Parietal lobe (tissue), 2 donors: ENCODE measurements around the genes SCEL and POU4F1.

GRCh38 chr13:77330214-77330653 lies 3.3 kb upstream of the MYCBP2 start:
- RAMPAGE, long total RNA: no peak

- RAMPAGE, long total RNA: no peak
These were observed at the start of gene SCEL for GRCh38 chr13:77535488-77535878. TSS of gene SCEL (plus strand) at chr13:77535706.

GRCh38 chr13:77698200-77699366 lies 1.1 kb downstream of the SLAIN1 start:
- RAMPAGE, long total RNA: no peak

DNA sequence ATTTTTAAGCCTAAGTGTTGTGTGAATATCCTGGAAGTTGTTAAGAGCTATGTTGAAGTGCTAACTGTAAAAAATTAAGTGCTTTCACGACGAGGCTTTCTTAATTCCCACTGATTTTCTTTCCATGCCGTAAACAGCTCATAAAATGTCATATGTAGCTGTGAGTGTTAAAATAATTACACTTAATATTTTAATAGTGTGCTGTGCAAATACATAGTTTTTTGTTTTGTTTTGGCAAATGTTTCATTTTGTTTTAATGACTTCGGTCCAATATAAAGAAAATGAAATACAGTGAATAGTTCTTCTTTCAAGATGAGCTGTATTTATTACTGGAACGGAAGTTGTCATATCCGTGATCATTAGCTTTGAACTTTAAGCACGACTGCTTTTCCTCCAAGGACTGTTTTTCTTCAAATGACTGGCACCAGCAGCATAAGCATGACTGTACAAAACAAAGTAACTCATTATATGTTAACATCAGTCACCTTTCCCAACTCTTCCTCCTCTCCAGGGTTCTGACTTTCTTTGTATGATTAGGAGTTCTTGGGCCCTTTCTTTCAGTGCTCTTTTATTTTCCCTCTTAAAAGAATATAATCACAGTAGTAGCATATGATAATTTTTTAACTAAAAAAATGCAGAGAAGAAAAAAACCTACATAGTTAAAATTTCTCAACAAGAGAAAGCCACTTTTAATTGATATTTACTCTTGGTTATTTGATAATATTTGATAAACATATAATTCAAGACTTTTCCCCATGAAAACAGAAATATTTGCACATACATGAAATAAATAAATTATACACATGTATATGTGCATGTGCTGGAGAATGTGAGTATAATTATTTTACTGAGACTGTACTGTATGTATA lies 20.5 kb downstream of the EDNRB start:
- RAMPAGE, long total RNA: no peak

DNA sequence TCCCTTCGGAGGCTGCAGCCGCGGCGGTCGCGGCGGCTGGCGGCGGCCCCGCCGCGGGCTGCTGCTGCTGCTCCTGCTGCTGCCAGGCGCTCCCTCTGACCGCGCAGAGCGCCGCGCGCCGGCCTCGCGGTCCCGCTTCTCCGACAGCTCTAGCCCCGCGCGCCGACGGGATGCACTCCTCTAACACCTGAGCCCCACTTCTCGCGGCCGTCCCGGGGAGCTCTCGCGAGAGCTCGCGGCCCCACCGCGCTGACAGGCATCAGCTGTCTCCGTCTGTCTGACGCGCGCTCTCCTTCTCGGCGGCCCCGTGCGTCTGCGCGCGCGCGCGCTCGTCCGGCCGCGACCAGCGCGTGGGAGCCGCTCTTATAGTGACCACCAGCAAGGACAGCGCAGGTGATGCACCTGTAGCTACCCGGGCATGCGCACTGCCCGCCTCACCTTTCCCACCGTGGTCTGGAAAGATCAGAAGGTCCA lies at the start of gene POU4F1:
Gene POU4F1, minus strand, starts transcription at position 151 of the 474 bp plus-strand sequence.
- RAMPAGE, long total RNA: no peak

- RAMPAGE, long total RNA: no peak
These were observed 1.4 kb upstream of the OBI1 start for GRCh38 chr13:78660026-78660986.

GRCh38 chr13:79359185-79359937 lies 46.7 kb downstream of the RBM26 start:
- RAMPAGE, long total RNA: no peak

DNA sequence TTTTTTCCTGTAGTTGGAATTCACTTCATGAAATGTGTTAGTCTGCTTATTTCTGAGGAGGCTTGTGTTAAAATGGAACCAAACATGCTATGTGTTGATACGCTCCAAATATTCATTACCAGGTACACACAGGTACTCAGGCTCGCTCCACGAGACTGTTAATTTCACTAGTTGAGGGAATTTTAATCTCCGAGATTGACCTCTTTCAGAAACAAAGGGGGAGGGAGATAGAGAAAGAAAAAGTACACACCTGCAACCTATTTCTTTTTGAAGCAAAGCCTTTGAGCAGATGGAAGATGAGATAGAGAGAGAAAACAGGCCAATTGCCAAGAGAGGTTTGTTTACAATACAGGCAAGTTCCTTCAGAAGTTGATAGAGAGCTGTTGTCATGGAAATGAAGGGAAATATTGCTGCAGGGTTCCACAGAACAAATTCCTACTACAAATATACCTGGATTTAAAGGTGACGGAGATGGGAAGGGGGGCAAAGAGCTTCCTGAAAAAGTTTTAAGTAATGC lies 388.3 kb downstream of the NDFIP2 start:
- RAMPAGE, long total RNA: no peak

- RAMPAGE, long total RNA: no peak
These were observed 351.8 kb downstream of the SPRY2 start for GRCh38 chr13:79988989-79989590.

DNA sequence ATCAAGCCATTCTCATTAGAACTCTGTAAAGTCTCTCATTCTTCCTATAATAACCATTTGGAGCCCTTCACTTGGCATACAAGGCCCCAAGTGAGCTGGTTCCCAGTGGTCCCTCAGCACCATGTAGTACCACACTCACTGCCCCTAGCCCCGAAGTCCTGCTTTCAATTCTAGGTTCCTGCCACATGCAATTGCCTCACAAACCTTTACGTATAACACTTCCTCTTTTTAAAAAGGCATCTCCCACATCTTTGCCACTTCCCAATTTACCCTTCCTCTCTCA lies 304.1 kb downstream of the SPRY2 start:
- RAMPAGE, long total RNA: no peak

DNA sequence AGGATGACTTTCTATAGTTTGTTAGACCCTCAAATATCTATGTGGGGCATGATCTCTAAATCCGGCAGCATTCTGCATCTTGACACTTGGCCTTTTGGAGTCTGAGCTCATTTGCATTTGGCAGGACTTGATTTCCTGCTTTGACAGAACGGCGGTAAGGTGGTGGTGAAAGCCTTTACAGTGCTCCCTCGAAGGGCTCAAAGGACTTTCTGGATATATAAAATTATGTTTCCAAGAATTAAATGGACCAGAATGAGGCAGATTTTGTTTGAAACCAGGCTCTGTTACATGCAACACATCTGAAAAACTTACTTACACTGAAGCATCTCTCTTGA lies 207.3 kb downstream of the SPRY2 start:
- RAMPAGE, long total RNA: no peak

GRCh38 chr13:80313992-80314240 lies 27.0 kb downstream of the SPRY2 start:
- RAMPAGE, long total RNA: no peak

- RAMPAGE, long total RNA: no peak
These were observed 59.3 kb upstream of the SPRY2 start for GRCh38 chr13:80400135-80400640.

DNA sequence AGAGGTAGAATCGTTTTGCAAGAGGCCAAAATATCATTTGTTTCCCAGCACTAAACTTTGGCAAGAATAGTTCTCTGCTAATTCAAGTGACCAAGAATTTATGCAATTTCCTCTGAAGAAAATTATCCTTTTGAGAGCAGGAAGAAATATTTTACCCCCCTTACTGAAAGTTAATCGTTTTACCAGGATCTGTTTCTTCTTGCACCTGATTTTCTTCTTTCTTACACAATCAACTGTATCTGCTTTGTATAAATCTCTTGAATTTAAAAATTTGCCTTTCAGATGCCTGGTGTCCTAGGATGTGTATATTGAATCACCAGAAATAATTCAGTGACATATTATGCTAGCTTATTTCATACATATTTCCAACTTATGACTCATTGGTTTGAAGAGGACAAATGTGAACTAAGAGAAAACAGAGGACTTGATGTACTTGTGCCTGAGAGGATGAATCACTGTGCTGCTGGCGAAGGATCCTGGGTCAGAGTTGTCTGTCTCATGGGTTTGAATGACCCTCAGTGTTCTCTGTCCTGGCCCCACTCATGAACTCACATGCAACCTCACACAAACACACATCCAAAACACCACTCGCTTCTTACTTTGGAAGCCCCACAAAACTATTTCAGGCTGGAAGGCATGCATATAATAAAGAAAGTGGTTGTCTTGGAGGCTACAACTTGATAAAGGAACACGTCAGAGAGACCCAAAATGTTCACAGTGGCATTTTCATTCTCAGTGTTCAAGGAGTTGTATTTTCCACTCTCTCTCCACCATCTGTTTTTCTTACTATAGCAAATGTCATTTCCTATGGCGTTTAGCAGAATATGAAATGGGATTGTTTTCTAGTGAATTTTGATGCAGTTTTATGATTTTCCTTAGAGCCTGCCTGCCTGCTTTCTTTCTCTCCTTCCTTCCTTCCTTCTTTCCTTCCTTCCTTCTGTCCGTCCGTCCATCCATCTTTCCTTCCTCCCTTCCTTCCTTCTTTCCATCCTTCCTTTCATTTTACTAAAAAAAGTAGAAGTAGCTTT lies 129.0 kb upstream of the SPRY2 start:
- RAMPAGE, long total RNA: no peak

GRCh38 chr13:80654511-80654906 lies 313.6 kb upstream of the SPRY2 start:
- RAMPAGE, long total RNA: no peak

DNA sequence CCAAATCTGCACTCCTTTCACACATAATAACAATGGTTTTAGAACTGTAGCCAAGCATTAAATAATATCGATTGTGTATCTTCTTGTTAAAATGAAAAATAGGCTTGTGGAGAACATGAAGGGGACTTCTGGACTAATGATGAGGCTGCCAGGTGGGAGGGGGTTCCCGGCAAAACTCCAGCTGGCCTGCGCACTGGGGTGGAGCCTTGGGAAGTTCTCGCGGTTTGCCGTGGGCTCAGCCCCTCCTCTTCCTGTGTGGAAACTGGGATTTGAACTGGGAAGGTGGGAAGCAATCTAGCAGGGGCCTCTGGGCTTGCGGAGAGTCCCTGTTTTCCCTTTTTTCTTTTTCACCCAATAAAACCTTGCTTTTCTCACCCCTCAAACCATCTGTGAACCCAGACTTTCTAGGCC lies 113.7 kb upstream of the SLITRK1 start:
- RAMPAGE, long total RNA: no peak

GRCh38 chr13:87720568-87721146 lies 49.5 kb downstream of the SLITRK5 start:
- RAMPAGE, long total RNA: no peak

- RAMPAGE, long total RNA: no peak
These were observed 264.0 kb upstream of the GPC5 start for GRCh38 chr13:91134454-91134786.

- RAMPAGE, long total RNA: no peak
These were observed 10.3 kb upstream of the GPC6 start for GRCh38 chr13:93216182-93216781.

DNA sequence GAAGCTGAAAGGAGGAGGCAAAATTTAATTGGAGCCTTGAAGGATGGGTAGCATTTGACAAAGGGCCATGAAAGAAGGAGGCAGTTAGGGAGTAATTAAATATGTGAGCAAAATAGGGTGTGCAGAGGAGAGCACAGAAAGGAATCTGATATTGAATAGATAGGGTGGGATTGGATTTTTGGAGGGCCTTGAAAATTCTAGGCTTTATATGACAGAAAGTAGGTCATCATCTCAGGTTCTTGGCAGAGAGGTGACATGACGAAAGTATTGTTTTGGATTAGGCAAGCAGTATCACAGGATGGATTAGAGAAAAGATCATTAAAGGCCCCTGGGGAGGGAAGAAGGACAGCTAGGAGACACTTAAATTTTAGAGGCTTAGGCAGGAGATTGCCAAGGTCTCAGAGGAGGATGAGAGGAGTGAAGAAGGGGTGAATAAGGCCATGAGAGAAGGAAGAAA lies 8.6 kb downstream of the GPC6 start:
- RAMPAGE, long total RNA: no peak